Measurements from ENCODE around the genes CCDC92B, OR1A2, OR1R1P and NCBP3.

DNA sequence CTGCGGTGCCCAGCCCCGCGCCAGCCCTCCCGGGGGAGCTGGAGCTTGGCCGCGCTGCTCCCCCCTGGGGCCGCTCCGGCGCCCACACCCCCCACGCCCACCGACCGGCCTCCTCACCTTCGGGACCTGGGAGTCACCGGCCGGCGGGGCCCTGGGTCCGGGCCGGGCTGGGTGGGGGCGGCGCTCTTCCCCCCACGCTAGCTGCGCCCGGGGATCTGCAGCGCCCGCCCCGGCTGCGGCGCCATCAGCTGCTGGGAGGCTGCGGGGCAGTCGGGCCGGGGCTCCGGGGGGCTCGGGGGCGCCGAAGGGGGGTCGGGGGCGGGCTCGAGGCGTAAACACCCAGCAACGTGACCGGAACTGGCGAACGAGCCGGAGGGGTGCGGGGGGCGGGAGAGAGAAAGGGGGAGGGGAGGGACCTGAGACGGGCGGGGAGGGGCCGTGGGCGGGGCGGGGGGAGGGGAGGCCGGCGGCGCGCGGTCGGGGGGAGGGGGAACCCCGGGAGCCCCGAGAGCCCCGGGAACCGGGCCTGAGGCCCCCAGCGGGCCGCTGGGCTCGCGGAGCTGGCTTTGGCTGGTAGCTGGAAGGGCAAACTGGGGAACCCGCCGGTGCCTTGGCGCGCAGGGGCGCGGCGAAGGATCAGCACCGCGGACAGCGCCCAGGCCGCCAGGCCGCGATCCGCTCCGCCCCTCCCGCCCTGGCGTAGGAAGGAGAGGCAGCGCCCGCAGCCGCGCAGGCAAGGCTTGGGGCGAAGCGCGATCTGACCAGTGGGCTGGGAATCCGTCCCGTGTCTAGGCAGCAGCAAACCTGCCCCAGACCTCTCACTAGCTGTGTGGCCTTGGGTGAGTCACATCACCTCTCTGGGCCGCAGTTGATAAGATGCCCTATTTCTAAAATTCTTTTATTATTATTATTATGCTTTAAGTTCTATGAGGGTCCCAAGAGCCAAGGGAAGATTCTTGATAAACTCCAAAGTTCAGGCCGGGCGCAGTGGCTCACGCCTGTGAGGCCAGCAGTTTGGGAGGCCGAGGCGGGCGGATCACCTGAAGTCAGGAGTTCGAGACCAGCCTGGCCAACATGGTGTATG is at the start of gene CCDC92B:
TSS of gene CCDC92B (minus strand) at position 359 of the 1,084 bp plus-strand sequence.
- PRO-cap, result no peak
- RRBS, result 5% methylated on average over 40 of the region's 99 CpGs

DNA sequence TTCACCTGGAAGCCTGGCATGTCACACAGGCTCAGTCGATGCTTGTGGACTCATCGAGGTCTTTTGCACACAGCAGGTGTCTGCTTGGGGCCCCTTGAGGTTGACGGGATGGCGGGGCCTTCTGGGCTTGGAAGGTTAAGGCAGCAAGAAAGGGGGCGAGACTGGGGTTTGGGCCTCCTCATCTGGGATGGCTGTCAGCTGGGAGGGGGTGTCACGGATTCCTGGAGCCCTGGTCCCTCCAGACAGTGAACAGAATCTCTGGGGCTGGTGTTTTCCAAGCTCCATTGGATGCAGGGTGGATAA is 2.0 kb downstream of the RAP1GAP2 start:
- PRO-cap, result no peak
- RRBS, result no CpG with 5 or more reads among the region's 6 CpGs

DNA sequence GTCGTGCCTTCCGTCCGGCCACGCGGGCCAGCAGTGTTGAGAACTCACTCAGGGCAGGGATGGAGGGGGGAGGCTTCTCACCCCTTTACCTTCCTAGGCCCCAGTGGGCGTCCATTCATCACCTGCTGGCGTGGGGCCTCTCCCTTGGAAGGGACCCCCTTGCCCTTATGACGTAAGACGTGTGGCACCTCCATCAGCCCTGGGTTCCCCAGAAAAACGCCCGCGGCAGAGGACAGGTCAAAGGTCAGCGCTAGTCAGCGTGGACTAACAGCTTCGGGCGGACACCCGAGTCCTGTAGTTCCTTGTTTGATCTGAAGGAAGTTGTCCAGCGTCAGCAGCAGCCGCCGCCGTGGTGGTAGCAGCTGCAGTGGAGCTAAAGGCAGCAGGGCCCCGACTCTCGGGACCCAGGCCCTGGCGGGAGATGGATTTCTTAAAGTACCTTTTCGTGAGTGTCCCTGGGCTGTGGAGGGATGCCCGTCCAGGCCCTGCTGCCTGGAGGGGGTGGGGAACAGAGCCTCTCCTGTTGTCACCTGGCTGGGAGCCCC is 123.7 kb downstream of the OR1D5 start:
- PRO-cap, result no peak
- RRBS, result 71% methylated on average over 3 of the region's 26 CpGs

GRCh38 chr17:2955176-2955705 is 108.2 kb downstream of the OR1D5 start:
- PRO-cap, result no peak
- RRBS, result no CpG with 5 or more reads among the region's 12 CpGs

DNA sequence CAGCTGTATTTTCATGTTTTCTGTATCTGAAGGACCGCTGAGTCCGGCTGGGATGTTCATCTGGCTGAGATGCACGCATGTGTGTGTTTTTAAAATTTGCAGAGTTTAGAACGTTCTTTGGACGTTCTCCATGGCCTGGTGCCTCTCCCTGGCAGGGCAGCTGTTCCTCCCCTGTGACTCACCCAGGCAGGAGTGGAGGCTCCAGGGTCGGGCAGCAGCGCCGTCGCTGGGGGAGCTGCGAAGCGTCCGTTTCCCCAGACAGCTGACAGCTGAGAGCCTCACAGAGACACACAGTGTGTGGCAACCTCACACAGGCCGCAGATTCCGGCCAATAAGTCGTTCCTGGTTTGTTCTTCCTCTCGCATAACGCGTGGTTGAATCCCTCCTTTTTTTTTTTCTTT is 80.6 kb downstream of the OR1D5 start:
- PRO-cap, result no peak
- RRBS, result no CpG with 5 or more reads among the region's 18 CpGs

- PRO-cap, result no peak
- RRBS, result no CpG with 5 or more reads among the region's 15 CpGs
Observed at GRCh38 chr17:2998123-2998870, 65.1 kb downstream of the OR1D5 start.

DNA sequence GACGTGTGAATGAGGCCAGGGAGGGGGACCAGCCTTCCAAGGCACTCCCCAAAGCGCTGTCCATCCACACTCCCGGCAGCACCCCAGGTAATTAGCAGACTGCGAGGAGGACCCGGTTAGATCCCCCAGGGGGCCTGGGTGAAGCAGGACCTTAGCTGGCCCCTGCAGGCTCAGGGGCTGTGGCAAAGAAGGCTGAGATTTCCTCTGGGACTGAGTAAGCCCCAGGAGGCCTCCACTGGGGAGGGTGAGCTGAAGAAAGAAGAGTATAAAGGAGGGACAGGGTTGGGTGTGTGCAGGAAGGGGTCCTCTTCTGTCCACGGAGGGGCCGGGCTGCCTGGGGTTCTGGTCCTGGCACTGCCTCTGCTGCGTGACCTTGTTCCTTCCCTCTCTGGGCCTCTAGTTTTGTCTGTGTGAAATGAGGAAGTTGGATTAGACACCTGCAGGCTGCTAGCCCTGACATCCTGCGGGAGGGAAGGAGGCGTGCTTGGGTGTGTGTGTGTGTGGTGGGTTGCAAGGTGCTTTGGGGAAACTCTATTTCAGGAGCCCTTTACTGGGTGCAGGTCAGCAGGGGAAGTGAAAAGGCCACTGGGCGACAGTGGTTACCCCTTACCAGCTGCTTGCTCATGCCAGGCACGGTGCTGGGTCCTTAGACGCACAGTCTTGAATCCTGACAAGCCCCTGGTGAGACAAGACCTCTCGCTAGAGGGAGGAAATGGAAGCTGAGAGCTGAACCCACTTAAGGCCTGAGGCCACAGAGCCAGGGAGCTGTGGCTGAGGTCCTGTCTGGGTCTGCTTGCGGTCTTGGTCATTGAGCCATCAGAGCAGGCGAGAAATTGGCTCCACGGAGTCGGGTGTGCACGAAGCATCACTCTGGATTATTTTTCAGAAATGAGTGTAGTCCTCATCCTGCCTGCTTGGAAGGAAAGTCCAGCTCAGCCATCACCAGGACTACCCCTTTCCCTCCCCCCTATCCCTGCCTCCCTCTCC is 60.7 kb downstream of the OR1D5 start:
- PRO-cap, result no peak
- RRBS, result 94% methylated on average over 2 of the region's 19 CpGs

DNA sequence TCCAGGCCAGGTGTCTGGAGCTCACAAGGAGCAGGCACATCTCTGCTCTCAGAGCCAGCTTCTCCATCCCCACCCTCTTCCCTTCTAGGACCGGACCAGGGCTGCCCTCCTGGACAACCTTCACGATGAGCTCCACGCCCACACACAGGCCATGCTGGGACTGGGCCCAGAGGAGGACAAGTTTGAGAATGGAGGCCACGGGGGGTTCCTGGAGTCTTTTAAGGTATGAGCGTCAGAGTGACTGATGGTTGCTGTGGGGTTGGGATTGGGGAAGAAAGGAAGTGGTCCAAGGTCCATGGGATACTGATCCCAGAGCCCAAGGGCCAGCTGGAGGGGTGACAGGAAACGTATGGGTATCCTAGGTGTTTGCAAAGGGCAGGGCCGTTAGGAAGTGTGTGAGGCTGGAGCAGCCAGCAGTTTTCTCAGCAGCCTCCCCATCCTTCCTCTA is 55.5 kb downstream of the OR1D5 start:
- PRO-cap, result no peak
- RRBS, result no CpG with 5 or more reads among the region's 7 CpGs

GRCh38 chr17:3017767-3018400 is 45.5 kb downstream of the OR1D5 start:
- PRO-cap, result no peak
- RRBS, result 92% methylated on average over 2 of the region's 20 CpGs

- PRO-cap, result no peak
- RRBS, result no CpG with 5 or more reads among the region's 4 CpGs
Observed at GRCh38 chr17:3197260-3197681, at the start of gene OR1A2. TSS of gene OR1A2 (plus strand) at chr17:3197519.

- PRO-cap, result no peak
- RRBS, result no CpG with 5 or more reads among the region's 9 CpGs
Observed at GRCh38 chr17:3380151-3380495, 5.6 kb upstream of the OR1R1P start.

- PRO-cap, result no peak
- RRBS, result no CpG with 5 or more reads among the region's 16 CpGs
Observed at GRCh38 chr17:3385755-3386105, at the start of gene OR1R1P. TSS of gene OR1R1P (plus strand) at chr17:3385930.

DNA sequence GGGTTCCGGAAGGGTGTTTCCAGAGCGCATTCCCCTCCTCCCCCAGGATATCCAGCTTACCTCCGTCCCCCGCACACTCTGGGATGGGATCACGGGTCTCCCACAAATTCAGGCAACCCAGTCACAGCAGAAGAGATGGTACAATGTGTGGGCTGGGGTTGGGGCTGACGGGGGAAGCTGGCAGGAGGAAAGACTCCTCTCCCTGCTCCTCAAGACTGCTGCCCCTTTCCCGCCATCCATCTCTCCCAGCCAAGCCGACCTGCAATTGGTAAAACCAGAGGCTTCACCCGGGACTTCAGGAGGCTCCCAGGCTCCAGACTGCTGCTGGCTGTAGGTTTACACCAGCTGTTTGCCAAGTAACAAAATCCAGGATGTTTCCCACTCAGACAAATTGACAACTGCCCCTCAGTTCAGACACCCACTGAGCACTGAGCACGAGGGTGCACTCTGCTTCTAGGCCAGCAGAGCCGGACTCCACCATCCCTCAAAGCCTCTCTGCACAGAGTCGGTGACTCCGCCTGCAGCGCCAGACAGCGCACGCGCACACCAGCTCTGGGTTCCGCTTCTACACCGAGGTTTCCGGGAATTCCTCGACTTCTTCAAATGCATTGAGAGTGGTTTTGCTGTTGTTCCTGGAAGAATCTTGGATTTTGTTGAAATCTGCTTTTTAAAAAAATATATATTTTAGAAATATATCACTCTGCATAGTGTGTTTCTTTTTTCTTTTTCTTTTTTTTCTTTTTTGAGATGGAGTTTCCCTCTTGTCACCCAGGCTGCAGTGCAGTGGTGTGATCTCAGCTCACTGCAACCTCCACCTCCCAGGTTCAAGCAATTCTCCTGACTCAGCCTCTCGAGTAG is 37.8 kb downstream of the ASPA start:
- PRO-cap, result unidirectional peak, minus-strand start at position 497 of the sequence
- RRBS, result 83% methylated on average over 6 of the region's 22 CpGs

DNA sequence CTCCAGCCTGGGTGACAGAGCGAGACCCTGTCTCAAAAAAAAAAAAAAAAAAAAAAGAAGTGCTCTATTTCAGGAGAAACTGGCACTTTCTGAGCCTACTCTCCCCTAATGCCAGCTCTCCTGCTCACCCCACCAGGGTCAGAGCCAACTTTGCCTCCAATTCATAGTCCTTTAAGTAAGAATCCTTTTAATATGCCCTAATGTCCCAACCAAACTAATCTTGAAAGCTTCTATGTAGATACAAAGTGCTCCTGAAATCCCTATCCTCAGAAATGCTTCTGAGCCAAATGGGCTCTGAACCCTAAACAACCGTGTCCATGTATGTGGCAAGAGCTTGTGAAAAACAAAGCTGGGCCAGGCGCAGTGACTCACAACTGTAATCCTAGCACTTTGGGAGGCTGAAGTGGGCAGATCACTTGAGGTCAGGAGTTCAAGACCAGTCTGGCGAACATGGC is 1.5 kb downstream of the SHPK start:
- PRO-cap, result no peak
- RRBS, result no CpG with 5 or more reads among the region's 4 CpGs

DNA sequence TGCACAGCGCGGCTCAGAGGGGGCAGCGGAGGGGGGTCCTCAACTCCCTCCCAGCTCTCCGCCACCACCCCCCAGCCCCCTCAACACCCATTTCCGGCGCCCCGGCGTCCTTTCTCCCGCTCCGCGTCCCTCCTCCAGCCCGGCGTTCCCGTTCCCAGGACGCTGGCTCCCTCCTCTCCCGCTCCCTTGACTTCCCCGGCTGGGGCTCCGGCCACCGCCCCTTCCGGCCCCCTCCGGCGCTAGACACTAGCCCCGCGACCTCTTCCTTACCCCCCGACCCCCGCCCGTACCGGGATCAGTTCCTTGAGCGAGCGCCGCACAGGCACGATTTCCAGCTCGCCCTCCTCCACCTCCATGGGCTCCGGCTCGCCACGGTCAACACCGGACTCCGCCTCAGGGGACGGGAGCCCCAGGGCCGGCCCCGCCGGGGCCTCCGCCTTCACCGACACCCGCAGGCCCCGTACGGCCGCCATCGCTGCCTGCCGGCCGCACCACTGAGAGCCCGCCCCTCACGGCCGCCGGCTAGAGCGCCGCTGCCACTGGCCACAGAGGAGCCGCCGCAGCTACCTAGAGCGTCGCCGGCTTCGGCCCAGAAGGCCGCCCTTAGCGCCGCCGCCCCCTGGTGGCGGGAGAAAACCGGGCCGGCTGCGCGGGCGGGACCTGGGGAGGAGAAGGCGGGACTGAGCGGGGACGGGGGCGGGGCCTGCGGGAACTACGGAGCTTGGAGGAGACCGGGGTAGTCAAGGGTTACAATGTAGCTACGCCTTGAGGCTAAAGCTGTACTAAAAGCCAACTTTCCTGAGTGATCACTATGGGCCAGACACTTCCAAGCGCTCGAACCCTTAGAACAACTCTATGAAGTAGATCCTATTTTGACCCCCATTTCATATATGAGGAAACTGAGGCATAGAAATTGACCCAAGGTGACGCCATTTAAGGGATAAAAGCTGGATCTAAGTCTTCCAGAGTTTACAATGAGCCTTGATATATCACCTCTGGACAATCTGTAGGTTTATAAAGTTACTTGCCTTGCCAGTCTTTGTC is at the start of gene NCBP3:
TSS of gene NCBP3 (minus strand) at position 496 of the 1,044 bp plus-strand sequence.
- PRO-cap, result unidirectional peak, minus-strand start at position 496 of the sequence
- RRBS, result 2% methylated on average over 55 of the region's 84 CpGs

GRCh38 chr17:4142107-4142446 is 753 bp downstream of the ZZEF1 start:
- PRO-cap, result no peak
- RRBS, result no CpG with 5 or more reads among the region's 8 CpGs

DNA sequence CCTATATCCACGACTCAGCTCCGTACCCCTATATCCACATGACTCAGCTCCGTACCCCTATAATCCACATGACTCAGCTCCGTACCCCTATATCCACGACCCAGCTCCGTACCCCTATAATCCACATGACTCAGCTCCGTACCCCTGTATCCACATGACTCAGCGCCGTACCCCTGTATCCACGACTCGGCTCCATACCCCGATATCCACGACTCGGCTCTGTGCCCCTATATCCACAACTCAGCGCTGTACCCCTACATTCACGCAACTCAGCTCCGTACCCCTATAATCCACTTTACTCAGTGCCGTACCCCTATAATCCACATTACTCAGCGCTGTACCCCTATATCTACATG is 17.1 kb downstream of the CYB5D2 start:
- PRO-cap, result no peak
- RRBS, result no CpG with 5 or more reads among the region's 19 CpGs

GRCh38 chr17:4208150-4208625 is 55.6 kb downstream of the ANKFY1 start:
- PRO-cap, result no peak
- RRBS, result no CpG with 5 or more reads among the region's 4 CpGs

- PRO-cap, result no peak
- RRBS, result no CpG with 5 or more reads among the region's 7 CpGs
Observed at GRCh38 chr17:4257285-4258021, 6.3 kb downstream of the ANKFY1 start.

GRCh38 chr17:4262751-4263150 is 1.0 kb downstream of the ANKFY1 start:
- PRO-cap, result no peak
- RRBS, result no CpG with 5 or more reads among the region's 7 CpGs